Daoy (cell line): ENCODE data around the gene KIAA0930.

GRCh38 chr22:45162282-45163007 lies 1.3 kb upstream of the NUP50 start:
- RAMPAGE, long total RNA: no peak

- RAMPAGE, long total RNA: no peak
These were observed 15.5 kb downstream of the NUP50 start for GRCh38 chr22:45179206-45179661.

- RAMPAGE, long total RNA: no peak
These were observed 36.9 kb downstream of the KIAA0930 start for GRCh38 chr22:45203761-45204133.

- RAMPAGE, long total RNA: no peak
These were observed 27.8 kb downstream of the KIAA0930 start for GRCh38 chr22:45212856-45213420.

DNA sequence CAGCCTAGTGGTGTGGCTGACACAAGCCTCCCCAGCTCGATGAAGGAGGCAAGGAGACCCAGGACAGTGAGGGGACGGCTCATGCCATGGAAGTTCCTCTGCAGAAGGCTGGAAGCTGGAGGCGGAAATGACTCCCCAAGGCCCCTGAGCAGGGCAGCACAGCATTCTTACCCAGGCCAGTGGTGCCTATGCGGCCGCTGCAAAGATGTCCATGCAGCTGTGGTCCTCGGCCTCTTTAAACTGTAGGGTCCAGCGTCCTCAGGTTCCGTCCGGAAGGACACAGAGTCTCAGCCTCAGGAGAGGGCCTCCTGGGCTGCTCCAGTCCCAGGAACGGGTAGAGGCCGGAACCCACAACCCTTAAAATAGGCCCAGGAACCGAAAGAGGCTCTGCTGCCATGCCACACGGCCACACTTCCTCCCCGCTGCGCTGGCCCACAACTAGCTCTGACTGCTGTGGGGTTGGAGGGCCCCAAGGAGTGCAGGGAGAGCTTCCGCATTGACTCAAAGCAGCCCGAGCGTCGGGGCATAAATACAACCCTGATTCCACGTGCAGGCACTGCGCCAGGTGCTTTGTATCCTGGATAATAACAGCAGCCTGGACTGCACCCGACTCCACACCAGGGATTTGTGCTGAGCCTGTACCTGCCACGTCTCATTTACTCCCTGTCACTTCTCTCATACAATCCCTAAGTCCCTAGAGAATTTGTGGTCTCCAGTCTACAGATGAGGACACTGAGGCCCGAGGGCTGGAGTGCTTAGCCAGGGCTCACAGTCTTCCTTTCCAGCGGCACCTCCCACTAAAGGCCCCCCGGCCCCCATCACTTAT lies 5.4 kb downstream of the KIAA0930 start:
- RAMPAGE, long total RNA: no peak

DNA sequence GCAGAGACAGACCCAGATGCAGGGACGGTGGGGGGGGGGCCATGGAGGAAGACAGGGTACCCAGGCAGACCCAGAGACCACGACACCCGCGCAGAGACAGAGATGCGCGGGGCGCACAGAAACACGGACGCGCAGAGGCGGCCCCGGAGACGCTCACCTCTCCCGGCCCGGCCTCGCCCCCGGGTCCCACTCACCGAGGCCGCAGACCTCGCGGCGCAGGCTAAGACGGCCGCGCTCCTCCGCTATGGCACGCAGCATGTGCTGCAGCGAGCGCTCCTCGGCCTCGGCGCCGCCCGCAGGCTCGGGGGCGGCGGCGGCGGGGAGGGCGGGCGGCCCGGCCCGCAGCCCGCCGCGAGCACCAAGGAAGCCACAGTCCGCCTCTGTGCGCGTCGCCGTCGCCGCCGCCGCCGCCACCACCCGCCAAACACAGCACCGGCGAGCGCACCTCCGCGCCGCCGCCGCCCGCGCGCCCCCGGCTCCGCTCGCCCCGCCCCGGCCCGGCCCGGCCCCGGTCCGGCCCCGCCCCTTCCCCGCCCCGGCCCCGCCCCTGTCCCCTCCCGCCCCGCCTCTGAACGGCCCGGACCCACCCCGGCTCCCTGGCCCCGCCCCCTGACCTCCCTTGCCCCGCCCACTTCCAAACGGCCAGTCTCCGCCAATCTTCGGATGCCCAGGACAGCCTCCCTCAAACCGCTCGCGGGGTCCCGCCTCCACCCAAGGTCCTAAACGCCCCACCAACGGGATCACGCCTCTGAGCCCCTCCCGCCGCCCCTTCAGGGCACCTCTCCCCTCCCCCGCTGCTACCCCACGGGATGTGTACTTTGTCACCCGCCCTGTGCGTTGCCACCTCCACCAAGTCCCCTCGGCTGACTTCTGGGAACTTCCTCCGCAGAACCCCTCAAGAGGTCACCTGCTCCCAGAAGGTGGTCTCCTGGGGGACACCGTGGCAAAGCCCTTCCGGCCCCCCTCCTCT lies at the start of gene KIAA0930:
KIAA0930 (minus strand) TSS at position 449 of the 970 bp plus-strand sequence.
- RAMPAGE, long total RNA: no peak

DNA sequence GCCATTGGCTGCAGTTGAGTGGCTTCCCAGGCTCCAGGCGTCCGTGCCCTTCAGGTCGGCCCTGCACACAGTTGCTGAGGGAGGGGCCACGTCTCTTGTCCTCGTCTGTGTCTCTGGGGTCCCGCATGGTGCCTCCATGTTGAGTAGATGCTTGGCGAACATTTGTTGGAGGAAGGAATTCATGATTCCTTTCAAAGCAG lies 21.0 kb downstream of the FAM118A start:
- RAMPAGE, long total RNA: no peak

GRCh38 chr22:45341505-45341950 lies 31.8 kb downstream of the FAM118A start:
- RAMPAGE, long total RNA: no peak

GRCh38 chr22:45433167-45433561 lies 19.7 kb downstream of the RIBC2 start:
- RAMPAGE, long total RNA: no peak

GRCh38 chr22:45440751-45441647 lies 27.5 kb downstream of the RIBC2 start:
- RAMPAGE, long total RNA: no peak

- RAMPAGE, long total RNA: no peak
These were observed 15.7 kb downstream of the FBLN1 start for GRCh38 chr22:45518327-45518905.

GRCh38 chr22:45551699-45551939 lies 48.9 kb downstream of the FBLN1 start:
- RAMPAGE, long total RNA: no peak

DNA sequence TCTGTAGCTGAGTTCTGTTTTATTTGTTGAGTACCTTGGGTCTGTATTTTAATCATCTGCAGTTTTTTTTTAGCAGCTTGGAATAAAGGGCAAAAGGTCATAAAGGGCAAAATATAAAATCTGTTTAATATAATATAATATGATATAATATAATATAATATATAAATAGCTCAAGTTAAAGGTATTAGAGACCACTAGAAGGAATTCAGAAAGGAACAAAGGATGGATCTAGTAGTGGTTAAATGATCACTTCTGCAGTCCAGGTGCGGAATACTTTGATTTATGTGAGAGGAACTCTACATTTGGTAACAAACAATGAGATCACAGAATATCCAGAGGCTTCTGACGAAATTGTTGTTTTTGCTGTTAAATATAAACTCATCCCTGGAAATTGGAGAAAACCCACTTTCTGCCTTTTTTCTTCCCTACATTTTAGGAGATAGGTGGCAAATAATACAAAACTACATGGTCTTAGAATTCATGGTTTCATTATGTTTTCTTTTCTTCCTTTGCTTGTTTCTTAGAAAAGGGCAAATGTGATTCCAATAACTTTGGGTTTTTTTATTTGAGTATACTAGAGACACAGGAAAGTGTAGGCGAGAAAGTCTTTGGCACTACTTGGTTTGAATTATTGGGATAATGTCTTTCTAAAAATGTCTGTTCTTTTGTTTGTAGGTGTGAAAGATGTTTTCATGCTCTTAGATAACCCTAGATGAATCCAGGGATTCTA lies 36.0 kb downstream of the ATXN10 start:
- RAMPAGE, long total RNA: no peak

DNA sequence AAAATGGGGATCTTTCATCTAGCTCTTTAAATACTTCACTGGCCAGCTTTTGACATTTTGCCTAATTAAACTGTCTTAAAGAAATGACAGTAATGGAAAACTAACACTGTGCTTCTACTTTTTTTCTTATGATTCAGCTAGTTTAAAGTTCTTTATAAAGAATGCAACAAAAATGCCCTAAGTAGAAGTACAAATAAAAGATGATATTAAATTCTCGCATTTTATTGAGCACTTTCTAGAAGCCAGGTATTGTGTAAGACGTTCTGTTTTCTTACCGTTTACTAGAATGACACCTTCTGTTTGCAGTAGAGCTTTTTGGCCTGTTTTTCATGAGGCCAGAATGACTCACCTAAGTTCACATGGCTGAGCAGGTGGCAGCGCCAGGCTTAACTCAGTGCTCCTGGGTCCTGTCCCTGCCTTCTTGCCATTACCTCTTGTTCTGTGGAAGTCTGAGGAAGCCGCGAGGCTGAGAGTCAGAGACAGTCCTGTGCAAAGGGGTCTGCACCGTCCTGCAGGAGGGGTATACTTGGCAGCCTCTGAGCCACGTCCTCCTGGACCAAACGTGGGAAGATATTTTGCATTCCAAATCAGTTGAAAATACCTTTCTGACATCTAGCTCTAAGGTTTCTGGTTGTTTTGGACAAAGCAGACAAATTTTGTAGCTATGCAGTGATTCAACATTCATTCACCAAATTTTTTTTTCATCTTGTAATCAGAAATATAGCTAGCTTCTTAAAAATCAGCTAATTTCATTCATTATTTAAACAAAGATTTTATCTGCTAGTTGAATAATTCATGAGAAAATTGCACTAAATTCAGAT lies 113.9 kb downstream of the ATXN10 start:
- RAMPAGE, long total RNA: no peak

DNA sequence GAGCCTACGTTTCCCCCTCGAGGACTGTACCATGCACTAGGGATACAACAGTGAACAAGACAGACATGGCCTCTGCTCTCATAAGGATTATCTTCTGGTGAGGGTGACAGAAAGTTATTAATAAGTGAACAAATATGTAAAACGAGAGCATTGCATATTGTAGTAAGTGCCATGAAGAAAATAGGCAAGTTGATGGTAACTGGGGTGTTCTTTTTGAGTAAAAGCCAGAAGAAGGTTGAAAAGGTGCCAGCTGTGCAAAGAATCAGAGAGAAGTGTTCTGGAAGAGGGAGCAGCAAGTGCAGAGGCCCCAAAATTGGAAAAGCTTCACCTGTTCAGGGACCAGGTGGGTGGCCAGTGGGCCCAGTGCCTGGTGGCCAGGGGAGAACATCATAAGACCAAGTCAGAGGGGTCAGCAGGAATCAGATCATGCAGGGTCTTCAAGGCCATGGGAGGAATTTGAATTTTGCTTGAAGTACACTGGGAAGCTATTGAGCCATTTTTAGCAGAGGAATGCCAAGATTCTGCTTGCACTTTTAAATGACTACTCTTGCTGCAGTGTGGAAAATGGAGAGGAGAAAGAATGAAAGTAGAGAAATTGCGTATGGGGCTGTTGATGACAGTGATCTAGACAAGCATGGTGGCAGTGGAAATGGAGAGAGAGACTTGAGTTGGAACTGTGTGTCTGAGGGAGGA lies 128.3 kb downstream of the WNT7B start:
- RAMPAGE, long total RNA: no peak

GRCh38 chr22:45903236-45903741 lies 73.7 kb downstream of the WNT7B start:
- RAMPAGE, long total RNA: no peak

DNA sequence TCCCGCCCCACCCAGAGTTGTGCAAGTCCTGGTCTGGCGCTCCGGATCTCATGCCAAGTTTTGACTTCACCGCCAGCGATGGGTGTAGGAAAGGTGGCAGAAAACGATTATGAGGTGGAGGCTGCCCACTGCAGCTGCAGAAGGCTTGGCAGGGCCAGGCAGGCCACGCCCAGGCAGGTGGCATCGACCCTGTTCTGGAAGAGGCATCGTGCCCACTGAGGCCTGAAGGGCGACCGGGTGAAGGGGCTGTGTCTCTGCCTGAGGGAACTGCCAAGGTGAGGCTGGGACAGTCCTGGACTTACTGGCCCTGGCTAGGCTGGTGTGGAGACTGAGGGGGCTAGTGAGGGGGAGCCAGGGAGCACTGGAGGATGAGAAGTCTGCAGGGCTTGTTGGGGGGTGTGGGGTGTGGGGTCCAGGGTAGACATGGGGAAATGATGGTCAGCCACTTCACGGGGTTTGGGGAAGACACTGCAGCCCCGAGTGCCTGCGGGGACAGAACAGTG lies 64.9 kb downstream of the WNT7B start:
- RAMPAGE, long total RNA: no peak

GRCh38 chr22:45918724-45919396 lies 58.1 kb downstream of the WNT7B start:
- RAMPAGE, long total RNA: no peak

DNA sequence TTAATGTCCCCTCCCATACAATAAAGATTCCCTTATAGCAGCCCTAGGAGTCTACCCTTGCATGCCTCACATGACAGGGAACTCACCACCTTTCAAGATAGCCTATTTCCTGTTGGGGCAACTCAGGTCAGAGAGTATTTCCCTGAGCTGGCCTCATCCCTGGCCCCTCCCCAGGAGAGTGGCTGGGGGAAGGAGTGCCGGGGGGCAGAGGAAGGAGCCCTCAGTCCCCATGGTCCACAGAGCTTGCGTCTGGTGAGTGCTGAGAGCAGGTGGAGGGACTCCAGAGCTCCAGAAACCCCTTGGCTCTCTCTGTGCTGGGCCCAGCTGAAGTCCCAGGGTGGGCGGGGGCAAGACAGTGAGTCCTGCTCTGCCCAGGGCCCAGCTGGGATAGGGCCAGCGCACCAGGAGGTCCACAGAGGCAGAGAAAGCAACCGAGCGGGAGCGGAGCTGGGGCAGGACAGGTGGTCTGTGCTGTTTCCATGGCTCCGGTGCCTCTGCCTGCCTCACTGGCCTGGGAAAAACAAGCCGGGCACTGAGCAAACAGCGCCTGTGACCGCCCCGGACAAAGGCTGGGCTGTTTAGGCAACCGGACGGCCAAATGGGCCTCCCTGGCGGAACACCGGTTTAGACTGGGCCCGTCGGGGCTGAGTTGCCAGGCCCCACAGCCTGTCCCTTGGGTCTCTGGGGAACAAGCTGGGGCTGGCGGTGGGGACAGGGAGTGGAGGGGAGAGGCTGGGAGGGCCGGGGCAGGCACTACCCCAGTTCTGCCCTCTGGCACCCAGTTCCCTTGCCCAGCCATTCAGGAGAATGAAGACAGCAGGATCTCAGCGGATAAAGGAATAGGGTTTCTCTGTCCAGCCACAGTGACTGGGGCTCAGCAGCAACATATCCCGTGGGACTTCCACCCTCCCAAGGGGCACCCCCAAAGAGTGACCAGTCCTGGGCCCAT lies 34.1 kb upstream of the WNT7B start:
- RAMPAGE, long total RNA: no peak

- RAMPAGE, long total RNA: no peak
These were observed 41.8 kb upstream of the WNT7B start for GRCh38 chr22:46018749-46019161.